ENCODE measurements around a stretch of chr2.

DNA sequence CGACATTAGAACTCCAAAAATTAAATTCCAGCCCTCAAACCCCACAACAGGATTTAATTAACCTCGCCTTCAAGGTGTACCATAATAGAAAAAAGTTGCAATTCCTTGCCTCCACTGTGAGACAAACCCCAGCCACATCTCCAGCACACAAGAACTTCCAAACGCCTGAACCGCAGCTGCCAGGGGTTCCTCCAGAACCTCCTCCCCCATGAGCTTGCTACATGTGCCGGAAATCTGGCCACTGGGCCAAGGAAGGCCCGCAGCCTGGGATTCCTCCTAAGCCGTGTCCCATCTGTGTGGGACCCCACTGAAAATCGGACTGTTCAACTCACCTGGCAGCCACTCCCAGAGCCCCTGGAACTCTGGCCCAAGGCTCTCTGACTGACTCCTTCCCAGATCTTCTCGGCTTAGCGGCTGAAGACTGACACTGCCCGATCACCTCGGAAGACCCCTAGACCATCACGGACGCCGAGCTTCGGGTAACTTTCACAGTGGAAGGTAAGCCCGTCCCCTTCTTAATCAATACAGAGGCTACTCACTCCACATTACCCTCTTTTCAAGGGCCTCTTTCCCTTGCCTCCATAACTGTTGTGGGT is 110.5 kb upstream of the PELI1 start:
- PRO-cap = no peak
- RAMPAGE, long total RNA, 4 experiments = no peak in any of the 4 experiments

GRCh38 chr2:64679644-64680136 is 26.0 kb upstream of the SERTAD2 start:
- PRO-cap = no peak
- RAMPAGE, long total RNA, 4 experiments = no peak in any of the 4 experiments

- PRO-cap = no peak
- RAMPAGE, long total RNA, 4 experiments = no peak in any of the 4 experiments
Observed at GRCh38 chr2:64998705-64999115, 9.5 kb downstream of the SLC1A4 start.

- PRO-cap = no peak
- RAMPAGE, long total RNA, 4 experiments = no peak in any of the 4 experiments
Observed at GRCh38 chr2:65040418-65040929, 15.7 kb upstream of the CEP68 start.

DNA sequence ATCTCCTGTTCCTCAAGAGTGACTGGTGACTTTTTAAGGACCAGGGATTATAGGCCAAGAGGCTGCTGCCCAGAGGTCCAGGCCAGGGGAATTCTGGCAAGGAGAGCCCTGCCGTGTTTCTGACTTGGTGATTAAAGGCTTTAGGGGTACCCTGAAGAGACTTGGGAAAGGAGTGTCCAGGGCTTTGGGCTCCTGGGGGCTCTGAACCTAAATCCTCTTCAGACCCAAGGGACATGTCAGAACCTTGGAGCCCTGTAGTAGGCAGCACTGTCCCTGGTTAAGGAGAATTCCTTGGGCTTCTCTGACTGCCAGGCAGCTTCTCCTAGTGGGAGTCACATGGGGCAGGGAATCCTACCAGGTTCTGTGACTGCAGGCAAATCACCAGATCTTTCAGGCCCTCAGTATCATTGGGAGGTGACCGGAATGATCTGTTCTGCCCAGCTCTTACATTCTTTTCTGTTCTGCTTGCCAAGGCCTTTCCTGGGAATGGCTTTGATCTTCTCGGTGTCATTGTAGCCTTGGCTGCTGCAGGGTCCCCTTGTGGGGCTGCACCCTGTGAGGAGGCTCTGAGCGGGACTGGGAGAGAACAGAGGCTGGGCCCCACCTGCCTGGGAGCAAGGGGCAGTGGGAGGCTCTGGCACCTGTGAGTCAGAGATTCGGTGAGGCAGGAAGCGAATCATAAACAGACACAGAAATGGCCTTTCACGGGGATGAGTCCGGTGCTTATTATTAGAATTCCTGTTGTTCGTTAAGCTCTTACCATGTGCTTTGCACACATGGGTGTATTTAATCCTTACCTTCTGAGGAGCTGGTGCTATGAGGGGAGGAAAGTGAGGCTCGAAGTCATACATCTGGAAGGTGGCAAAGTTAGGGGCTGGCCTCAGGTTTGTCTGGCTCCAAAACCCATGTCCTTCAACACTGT is 14.0 kb downstream of the CEP68 start:
- PRO-cap = no peak
- RAMPAGE, long total RNA, 4 experiments = no peak in any of the 4 experiments

- PRO-cap = no peak
- RAMPAGE, long total RNA, 4 experiments = no peak in any of the 4 experiments
Observed at GRCh38 chr2:65071332-65072185, 15.3 kb downstream of the CEP68 start.

DNA sequence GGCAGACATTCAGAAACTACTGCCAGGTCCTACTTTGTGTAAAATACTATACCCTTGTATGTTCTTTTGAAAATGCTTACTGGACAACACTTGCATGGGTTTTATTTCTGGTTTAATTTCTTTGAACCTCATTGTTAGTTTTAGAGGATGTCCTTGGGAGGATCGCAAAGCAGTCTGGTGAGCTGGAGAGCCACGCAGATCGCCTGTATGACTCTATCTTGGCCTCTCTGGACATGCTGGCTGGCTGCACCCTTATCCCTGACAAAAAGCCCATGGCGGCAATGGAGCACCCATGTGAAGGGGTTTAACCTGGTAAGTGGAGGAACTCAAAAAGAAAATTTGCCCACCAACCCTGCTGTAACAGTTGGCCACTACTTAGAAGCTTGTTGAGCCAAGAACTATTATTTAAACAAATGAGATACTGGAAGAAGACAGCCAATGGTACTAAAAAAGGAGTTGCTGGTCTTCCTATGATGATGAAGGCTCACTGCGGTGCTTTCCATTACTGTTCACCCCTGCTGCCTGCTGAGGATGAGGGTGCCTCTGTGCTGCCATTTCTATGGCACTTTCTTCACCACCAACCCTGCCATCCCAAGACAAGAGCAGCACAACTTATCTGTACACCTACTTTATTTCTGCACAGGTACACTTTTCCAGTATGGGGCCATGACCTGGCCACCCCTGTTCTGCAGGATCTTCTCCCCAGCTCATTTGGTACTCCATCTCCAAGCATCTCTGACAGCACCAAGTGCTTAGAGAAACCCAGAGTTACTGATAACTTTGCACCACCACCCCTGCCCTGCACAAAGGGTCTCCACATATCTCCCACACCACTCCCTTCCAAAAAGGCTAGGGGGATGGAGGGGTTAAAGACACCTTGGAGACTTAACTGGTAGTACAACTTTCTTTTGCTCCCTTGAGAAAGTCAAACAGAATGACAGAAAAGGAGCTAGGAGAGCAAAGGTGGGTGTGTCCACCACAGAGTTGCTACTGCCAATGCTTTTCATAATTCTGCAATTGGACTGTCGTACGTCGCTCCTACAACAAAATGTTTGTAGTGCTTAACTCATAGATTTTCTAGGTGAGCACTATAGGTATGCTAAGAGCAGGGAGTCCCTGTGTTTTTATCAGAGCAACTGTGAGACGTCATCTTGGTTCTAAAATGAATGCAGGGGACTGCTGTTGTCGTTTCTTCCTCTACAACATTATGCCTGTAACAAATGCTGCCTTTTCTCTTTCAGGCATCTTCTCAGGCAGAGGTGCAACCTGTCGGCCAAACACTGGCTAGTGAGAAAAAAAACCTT is 26.6 kb downstream of the CEP68 start:
- PRO-cap = no peak
- RAMPAGE, long total RNA, 4 experiments = no peak in any of the 4 experiments

- PRO-cap = bidirectional peak, plus-strand start at chr2:65130499, minus-strand start at chr2:65130236
- RAMPAGE, long total RNA, 4 experiments = no peak in any of the 4 experiments
Observed at GRCh38 chr2:65130377-65130987, 576 bp upstream of the RAB1A start.

GRCh38 chr2:65159787-65160263 is 29.9 kb upstream of the RAB1A start:
- PRO-cap = no peak
- RAMPAGE, long total RNA, 4 experiments = no peak in any of the 4 experiments

DNA sequence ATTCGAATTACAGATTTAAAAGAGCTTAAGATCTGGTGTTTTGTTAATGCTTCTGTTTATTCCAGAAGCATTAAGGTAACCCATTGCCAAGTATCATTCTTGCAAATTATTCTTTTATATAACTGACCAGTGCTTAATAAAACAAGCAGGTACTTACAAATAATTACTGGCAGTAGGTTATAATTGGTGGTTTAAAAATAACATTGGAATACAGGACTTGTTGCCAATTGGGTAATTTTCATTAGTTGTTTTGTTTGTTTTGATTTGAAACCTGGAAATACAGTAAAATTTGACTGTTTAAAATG is 41.9 kb downstream of the ACTR2 start:
- PRO-cap = no peak
- RAMPAGE, long total RNA, 4 experiments = no peak in any of the 4 experiments

GRCh38 chr2:65367425-65367901 is 64.9 kb downstream of the SPRED2 start:
- PRO-cap = no peak
- RAMPAGE, long total RNA, 4 experiments = no peak in any of the 4 experiments

DNA sequence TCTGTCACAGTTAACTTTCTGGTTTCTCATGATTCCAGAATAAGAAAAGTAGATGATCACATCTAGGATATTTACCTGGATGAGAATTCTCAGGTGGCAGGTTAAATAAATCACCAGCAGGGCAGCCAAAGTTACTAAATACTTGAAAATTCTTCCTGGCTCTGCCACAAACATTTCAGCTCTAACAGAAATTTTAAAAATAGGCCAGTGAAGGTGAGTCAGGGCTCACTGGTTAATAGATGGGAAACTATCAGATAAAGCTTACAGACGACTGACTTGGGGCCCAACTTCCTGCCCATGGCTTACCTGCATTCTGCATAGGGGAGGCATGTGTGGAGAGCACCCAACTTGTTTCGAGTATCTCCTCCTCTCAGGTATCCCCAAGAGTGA is 57.9 kb downstream of the SPRED2 start:
- PRO-cap = no peak
- RAMPAGE, long total RNA, 4 experiments = no peak in any of the 4 experiments

DNA sequence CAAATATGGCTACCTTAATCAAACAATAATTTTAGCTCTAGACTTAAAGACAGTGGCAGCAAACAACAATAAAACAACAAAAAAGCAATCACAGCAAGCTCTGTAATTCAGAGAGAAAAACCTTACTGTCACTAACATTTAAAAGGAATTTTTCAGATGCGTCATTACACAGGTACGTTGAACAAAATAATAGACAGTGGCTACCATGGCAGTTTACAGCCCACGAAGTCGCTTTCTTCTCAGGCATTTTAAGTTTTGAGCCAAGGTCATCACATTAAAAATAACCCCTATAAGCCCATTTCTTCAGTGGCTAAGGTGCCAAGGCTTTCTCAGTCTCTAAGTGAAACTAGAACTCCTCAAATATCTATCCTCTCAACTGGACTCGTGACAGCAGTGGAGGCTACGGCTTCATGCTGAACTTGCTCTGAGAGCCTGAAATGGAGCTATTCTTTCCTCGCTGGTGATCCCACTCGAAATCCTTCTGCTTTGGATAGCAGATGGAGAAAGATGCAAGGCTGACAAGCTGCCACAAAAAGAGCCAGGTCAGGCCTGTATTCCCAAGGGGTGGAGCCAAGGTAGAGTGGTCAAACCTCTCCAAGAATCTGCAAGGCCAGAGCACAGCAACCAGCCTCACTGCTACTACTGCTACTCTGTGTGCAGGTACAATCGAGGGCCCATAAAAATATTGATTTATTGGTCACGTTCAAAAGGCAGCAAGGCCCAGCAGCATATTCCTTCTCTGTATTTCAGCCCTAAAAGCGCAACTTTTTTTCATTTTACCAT is 2.8 kb downstream of the SPRED2 start:
- PRO-cap = no peak
- RAMPAGE, long total RNA, 4 experiments = no peak in any of the 4 experiments

- PRO-cap = no peak
- RAMPAGE, long total RNA, 4 experiments = no peak in any of the 4 experiments
Observed at GRCh38 chr2:65455509-65455855, 23.1 kb upstream of the SPRED2 start.

- PRO-cap = no peak
- RAMPAGE, long total RNA, 4 experiments = no peak in any of the 4 experiments
Observed at GRCh38 chr2:66443687-66444469, 9.0 kb downstream of the MEIS1 start.

GRCh38 chr2:66456081-66456860 is 21.3 kb downstream of the MEIS1 start:
- PRO-cap = no peak
- RAMPAGE, long total RNA, 4 experiments = no peak in any of the 4 experiments

DNA sequence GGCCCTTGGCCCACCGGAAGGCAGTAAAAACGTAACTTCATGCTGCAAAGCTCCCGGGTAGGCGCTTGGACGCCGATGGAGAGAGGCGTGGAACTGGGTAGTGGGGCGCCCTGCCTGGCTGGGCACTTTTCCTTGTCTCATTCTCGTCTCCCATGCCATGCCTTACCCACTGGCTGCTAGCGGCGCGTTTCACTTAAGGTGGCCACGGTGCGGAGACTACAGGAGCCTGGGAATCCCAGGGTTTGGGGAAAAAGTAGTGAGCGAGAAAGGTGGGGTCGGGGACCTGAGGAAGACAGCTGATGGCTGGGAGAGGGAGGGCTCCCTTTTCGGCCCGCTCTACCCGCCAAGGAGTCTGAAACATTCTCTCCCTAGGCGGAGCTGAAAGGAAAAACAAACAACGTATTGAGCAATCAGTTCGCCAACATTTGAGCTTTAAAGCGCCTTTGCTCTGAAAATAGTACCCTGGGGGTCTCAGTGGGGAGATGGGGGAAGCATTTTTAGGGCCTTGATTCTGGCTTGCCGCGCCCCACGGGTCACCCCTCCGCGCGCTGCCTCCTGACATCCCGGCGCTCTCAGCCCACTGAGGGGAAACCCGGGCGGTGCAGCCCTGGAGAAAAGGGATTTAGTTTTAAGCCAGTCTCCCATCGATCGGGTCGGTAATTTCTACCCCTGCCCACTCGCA is 142.0 kb downstream of the MEIS1 start:
- PRO-cap = unidirectional peak, minus-strand start at position 574 of the sequence
- RAMPAGE, long total RNA, 4 experiments = no peak in any of the 4 experiments

DNA sequence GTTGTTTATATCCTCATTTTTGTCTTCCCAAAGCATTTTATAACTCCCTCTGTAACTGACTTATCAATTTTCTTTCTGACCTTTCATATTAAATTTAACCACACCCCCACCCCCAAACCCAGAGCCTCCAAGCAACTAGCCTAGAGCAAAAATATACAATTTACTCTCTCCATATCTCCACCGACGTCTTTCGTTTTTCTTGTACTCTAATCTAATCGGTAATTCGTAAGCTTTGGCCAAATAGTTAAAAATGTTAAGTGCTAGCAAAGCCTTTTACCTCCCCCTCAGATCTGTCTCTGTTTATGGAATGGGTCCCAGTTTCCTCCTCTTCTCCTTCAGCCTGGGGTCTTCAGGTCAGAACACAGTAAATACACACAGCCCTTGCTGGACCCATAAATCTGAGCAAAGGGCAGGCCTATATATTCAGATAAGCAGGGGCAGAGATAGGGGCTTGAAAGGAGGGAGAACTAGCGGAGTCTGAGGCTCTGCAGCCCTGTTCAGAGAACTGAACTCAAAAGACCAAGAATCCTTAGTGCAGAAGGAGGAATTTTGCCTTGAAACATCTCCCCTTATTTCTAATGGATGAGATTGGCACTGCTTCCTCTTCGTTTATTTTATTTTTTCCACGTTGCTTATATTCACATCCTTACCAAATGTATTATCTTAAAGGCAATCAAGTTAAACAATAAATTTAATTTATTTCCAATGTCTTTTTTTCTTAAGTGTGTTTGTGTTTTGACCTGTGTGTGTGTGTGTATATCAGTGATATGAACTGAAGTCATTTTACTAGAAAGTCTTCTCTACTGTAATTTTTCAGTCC is 267.5 kb downstream of the MEIS1 start:
- PRO-cap = no peak
- RAMPAGE, long total RNA, 4 experiments = no peak in any of the 4 experiments

DNA sequence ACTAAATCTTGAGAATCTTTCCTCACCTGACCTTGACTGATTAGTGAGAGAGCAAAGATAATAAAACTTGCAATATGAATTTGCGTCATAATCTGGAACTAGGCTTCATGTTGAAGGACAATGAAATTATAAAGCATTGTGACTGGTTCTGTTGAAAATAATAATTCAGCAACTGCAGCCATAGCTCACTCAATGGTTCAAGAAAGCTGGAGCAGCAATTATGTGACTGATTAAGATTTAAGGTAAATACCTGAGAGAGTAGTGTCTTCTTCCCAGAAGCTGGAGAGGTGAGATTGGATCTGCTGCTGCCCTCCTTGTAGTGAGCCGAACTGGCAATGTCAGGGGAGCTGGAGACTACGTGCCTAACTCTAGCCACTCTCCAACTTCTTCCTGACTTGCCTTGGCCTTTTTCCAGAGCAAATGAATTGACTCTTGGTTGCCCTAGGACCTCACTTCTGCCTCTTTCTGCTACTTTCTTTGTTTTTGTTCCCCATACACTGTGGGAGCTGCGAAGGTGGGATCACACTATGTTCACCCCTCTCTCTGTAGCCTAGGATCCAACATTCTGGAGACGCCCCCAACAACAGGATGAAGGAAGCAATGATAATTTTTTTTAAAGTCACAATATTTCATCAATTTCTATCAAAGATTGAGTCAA is 268.5 kb upstream of the ETAA1 start:
- PRO-cap = no peak
- RAMPAGE, long total RNA, 4 experiments = no peak in any of the 4 experiments

DNA sequence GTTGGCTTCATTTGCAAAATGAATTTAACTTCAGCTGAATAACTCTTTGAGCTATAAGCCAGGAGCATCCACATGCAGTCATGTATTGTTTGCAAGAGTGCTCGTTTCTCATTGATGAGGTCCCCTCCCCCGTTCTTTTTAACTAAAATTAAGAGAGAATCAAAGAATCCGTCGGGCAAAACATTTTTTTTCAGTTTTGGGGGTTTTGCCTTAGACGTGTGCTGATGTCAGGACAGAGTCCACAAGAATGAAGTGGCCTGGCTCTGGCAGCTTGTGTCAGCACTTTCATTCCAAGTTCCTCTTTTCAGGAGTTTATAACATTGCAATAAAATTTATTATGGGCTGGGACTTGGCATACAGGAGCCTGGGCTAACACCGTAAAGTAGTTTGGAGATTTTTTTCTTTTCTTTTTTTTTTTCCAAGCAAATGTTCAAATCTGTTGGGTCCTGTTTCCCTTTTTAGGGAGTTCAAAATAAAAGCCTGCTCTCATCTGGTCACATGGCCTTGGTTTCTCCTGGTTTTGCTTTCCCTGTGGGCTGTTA is 80.2 kb downstream of the ETAA1 start:
- PRO-cap = no peak
- RAMPAGE, long total RNA, 4 experiments = no peak in any of the 4 experiments